Camera-type eye (tissue), 1 donor: ENCODE measurements around a stretch of chr2.

DNA sequence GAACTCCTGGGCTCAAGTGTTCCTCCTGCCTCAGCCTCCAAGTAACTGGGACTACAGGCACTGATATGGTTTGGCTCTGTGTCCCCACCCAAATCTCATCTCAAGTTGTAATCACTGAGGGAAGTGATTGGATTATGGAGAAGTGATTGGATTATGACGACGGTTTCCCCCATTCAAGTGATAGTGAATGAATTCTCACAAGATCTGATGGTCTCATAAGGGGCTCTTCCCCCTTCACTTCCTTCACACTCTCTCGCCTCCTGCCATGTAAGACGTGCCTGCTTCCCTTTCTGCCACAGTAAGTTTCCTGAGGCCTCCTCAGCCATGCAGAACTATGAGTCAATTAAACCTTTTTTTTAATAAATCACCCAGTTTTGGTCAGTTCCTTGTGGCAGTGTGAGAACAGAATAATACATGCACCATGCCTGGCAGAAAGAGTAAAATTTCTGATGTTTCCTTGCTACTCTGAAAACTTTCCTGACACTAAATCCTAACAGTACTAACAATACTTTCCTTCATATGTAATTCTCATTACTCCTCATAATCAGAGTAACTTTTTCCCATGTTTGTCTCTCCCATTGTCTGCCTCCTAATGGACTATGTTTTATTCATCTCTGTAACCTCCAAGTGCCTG is 36.6 kb downstream of the CEP68 start:
- RAMPAGE, long total RNA = no peak

DNA sequence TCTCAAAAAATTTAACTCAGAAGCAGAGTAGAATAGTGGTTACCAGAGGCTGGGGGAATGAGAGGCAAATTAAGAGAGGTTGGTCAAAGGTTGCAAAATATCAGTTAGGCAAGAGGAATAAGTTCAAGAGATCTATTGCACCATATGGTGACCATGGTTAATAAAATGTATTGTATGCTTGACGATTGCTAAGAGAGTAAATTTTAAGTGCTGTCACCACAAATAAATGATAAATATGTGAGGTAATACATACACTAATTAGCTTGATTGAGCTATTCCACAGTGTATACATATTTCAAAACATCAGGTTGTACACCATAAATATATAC is 23.1 kb upstream of the ACTR2 start:
- RAMPAGE, long total RNA = no peak

- RAMPAGE, long total RNA = no peak
Observed at GRCh38 chr2:65266205-65266613, 38.6 kb downstream of the ACTR2 start.

DNA sequence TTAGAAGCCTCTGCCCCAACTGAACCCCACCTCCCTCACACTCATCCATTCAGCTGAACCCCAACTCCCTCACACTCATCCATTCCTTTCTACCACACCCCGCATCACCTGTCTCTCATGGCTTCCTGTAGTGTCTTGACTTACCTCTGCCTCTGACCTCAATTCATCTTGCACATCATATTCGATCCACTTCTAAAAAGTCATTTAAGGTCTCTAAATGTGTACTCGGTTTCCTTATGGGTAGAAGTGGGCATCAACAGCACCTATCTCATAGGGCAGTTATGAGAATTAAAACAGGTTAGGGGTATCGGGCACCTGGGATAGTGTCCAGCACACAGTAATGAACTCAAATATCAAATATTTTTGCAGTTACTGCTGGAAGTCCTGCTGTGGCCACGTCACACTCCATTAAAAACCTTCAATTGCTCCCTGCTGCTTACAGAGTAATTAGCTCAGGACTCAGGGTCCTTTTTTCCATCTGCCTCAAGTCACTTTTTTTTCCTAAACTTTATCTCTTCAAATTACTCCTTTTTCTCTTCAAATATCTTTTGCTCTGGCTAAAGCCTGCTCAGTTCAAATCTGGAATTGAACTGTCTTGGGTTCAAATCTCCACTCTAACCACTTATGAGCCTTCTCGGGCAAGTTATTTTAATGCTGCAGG is 36.9 kb downstream of the SPRED2 start:
- RAMPAGE, long total RNA = no peak

DNA sequence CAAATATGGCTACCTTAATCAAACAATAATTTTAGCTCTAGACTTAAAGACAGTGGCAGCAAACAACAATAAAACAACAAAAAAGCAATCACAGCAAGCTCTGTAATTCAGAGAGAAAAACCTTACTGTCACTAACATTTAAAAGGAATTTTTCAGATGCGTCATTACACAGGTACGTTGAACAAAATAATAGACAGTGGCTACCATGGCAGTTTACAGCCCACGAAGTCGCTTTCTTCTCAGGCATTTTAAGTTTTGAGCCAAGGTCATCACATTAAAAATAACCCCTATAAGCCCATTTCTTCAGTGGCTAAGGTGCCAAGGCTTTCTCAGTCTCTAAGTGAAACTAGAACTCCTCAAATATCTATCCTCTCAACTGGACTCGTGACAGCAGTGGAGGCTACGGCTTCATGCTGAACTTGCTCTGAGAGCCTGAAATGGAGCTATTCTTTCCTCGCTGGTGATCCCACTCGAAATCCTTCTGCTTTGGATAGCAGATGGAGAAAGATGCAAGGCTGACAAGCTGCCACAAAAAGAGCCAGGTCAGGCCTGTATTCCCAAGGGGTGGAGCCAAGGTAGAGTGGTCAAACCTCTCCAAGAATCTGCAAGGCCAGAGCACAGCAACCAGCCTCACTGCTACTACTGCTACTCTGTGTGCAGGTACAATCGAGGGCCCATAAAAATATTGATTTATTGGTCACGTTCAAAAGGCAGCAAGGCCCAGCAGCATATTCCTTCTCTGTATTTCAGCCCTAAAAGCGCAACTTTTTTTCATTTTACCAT is 2.8 kb downstream of the SPRED2 start:
- RAMPAGE, long total RNA = no peak

DNA sequence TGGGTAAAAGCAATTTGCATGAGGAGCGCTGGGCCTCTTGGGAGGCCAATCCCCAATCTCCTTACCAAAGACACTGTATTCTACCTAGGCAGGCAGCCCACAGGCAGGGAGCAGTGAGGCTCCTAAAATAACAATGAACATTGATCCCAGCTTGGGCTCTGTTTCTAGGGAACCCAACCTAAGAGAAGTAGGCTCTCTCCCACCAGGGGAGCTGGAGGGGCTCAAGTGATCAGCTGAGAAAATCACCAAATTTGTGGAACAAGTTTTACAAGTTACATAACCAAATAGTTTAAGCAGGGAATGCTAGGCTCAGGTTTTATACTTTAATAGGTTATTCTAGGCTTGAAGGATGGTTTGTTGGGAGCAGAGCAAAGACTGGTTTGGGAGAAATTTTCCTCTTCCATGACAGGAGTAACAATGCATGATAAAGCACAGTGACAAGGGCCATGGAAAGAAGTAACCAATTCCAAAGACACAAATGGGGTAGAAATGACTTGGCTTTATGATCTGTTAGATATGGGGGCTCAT is 6.1 kb upstream of the SPRED2 start:
- RAMPAGE, long total RNA = no peak

DNA sequence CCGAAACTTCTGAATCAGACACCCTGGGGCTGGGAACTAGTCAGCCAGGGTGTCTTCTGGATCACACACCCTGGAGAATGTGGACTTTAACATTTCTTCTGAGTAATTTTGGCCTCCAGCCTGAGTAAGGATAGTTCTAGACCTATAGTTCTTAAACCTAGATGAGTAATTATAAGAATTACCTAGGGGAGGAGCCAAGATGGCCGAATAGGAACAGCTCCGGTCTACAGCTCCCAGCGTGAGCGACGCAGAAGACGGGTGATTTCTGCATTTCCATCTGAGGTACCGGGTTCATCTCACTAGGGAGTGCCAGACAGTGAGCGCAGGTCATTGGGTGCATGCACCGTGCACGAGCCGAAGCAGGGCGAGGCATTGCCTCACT is 44.0 kb upstream of the MEIS1 start:
- RAMPAGE, long total RNA = no peak

- RAMPAGE, long total RNA = no peak
Observed at GRCh38 chr2:66444470-66444945, 9.6 kb downstream of the MEIS1 start.

GRCh38 chr2:66568994-66569649 is 134.2 kb downstream of the MEIS1 start:
- RAMPAGE, long total RNA = no peak

DNA sequence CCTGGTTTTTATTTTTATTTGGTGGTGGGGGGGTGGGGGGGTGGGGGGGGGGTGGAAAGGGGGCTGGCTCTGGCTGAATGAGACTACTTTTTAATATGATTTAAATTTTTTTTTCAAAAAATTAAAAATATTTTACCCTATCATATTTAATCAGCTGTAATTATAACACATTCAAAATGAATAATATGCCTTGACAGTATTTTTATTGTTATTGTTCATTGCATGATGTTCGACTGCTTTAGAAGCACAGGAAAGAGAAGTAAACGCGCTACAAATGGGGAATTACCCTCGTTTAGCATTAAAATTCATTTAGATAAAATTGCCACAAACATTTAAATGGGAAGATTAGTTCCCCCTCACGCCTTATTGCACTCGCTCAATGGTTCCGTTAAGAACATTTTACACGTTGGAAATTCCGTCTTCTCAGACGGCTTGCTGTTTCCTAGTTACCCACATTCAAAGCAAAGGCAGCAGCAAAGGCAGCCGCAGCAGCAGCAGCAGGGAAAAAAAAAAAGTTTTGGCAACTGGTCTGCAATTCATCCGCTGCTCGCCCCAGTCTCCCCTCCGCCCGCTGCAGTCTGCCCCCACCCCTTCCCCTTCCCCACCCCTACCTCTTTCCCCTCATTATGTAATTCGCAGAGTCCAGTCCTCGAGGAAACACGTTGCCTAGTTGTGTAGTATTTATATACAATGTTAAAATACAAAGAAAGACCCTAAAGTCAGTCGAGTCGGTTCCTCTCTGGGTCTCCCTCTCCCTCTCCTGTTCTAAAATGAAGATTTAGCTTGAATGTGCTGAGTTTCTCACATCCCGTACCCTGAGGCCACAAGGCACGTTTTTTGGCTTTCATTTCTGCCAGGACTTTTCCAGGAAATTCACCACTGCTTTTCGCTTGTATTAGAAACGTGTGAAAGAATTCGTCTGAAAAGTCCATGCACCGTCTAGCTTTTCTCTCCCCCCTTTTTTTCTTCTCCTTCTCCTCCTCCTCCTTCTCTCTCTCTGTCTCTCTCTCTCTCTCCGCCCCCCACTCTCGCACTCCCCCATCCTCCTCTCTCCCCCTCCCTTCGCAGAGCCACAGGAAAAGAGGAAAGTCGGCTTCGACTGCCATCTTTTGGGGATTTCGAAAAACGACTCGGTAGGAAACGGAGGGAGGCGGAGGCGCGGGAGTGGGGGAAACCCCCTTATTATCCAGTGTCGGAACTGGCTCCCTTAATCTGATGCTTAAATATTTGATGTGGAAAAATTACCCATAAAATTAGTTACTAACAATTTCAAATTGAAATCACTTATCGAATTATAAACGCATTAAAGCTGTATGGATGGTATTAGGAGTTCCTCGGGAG is 139.9 kb downstream of the MEIS1 start:
- RAMPAGE, long total RNA = no peak

DNA sequence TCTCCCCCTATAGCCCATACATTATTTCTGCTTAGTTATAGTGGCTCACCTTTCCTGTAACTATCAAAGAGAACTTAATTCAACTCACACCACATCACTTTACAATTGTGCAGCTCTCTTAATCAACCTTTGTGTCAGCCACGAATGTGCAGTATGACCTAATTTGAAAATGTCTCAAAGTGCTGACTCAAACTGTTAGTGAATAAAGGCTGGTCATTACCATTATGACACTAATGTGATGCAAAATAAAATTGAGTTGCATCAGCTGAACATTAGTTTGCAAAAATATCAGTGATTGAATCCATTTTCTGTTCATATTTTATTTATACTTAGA is 251.8 kb downstream of the MEIS1 start:
- RAMPAGE, long total RNA = no peak

- RAMPAGE, long total RNA = no peak
Observed at GRCh38 chr2:66687990-66688402, 253.1 kb downstream of the MEIS1 start.

- RAMPAGE, long total RNA = no peak
Observed at GRCh38 chr2:66696317-66696863, 261.5 kb downstream of the MEIS1 start.

GRCh38 chr2:67215242-67215650 is 181.9 kb upstream of the ETAA1 start:
- RAMPAGE, long total RNA = no peak

- RAMPAGE, long total RNA = no peak
Observed at GRCh38 chr2:67463715-67464356, 66.7 kb downstream of the ETAA1 start.

DNA sequence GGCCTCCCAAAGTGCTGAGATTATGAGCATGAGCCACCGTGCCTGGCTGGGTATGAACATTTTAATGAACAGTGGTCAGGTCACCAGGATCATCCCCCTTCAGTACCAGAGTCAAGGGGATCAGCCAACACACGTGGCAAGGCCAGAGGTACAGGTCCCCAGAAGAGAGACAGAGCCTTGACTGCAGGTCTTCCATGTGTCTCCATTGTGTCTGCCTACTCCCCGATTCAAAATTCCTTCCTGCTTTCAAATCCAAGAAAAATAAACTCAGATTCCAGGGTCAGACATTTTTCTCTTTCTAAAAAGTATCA is 269.0 kb downstream of the ETAA1 start:
- RAMPAGE, long total RNA = no peak

DNA sequence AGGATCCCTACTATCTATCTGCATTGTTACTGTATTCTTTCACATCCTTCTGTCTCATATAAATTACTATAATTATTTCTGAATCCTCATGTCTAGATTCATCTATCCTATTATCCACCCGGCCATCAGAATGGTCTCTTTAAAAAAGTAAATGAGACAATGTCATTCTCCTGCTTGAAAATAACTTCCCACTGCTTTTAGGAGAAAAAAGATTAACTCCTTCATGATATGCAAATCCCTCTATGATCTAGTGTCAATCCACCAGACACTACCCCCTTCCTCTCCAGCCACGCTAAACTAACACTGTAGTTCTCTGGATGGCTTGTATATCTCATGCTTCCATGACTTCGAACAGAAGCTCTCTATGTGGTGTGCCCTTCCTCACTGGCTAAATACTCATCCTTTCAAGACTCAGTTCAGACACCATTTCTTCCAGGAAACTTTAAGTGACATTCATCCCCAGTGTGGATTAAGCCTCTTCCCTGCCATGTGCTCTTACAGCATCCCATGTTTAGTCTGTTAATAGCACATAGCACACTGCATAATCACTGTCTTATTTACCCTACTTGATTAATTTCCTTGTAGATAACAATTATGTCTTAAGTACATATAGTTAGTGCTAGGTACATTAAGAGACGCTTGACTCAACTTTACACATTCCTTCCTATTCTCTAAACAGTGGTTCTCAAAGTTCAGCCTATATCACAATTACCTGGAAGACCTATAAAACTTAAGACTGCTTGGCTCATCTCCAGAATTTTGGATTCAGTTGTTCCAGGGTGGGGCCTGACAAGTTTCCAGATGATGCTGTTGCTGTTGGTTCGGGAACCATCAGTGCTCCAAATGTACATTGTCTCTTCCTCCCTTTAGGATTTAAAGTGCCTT is 4.3 kb downstream of the PPP3R1 start:
- RAMPAGE, long total RNA = no peak

DNA sequence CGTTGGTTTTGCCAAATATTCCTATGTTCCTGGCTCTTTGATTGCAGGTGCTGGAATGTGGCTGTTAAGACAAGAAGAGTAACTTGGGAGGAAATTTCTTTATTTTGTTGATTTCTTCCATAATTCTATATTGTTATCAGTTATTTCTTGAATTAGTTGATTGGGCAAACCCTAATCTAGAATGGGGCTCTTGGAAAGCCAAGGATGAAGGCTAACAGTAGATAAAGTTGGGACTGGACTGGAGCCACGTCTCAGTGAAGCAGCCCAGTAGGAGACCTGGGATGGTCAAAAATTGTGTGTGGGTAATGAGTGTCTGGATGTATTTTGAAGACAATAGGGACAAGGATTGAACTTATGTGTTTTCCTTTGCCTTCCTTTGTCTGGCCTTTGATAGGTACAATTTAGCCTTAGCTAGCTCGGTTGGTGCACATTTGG is 24.8 kb downstream of the PLEK start:
- RAMPAGE, long total RNA = no peak

GRCh38 chr2:68417905-68418279 is 49.2 kb downstream of the FBXO48 start:
- RAMPAGE, long total RNA = no peak

GRCh38 chr2:68432636-68433008 is 34.5 kb downstream of the FBXO48 start:
- RAMPAGE, long total RNA = no peak